ENCODE measurements around a stretch of chr7.

DNA sequence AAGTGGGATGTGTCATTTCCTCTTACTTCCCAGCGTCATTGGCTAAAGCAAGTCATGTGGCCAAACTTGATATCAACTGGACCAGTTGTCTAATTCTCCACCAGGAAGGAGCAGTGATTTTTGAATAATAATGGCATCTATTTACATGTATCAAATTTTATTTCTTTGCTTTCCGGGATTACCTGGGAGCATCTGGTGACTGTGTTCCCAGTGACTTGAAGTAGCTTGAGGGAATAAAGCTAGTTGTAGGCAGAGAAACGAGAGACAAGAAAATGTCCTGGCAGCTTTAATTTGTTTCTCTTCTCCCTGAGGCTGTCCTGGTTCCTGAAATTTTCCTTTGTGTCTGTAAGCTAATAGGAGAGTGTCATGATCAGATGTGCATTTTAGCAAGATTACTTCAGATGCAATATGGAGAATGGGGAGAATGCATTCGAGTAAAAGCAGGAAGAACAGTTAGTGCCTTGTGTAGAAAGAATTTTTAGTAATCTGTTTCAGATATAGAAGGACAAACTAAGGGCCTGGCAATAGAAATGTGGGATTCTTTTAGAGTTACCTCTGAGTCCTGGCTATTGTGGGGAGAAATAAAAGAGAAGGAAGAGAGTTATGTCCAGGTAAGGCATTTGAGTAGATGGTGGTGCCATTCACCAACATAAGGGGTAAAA, 38.6 kb downstream of the AHCYL2 start:
- PRO-cap: no peak

DNA sequence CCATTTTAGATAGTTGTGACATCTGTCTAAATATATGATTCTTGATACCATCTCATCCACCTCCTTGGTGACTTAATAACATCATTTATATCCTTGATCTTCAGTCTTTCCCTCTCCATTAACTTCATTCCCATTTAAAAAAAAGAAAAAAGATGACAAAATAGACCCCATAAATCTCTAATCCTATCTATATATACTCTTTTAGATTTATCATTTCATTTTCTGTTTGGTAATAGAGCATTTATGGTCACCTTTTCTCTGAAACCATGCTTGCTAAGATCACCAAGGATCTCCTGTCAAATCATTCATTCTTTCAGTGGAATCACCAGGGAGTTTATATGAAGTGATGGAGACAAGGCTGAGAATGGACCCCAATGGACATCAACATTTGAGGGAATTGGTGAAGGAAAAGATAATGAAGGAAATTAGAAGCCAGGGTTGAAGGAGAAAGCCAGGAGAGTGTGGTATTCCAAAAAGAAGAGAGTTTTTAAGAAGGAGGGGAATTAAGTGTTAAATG, 85.3 kb downstream of the AHCYL2 start:
- PRO-cap: no peak

DNA sequence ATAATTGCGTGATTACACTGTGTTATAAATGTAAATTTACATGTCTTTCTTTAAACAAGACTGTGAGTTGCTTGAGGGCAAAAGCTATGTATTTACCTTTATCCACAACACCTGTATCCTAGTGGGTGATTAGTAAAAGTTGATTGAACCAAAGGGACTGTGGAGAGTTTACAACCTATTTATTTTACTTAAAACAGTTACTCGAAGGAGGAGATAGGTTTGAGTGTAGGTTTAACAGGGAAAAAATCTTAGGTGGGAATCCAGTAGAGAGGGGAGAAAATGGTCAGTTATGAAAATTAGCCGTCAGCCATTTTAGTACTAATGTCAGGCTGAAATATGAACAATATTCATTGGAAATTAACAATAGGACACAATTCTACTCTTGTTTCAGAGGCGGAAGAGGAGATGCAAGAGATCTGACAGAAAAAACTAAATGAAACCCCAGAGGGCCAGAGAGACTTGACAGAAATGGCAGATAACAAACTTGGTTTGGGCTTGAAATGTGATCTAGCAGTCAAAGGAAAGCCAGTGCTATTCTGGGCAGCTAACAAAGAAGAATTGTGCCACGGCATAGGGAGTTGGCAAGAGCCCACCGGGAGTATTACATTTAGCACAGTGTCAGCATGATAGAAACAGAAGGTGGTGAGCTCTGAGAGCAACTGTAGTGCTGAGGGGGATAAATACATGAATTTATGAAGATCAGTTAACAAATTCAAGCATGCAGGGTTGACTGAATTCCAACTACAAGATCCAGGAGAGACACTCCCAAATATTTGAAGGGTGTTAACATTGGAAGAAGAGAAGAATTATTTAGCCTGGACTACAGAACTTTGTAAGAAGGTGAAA, 91.0 kb downstream of the AHCYL2 start:
- PRO-cap: no peak

DNA sequence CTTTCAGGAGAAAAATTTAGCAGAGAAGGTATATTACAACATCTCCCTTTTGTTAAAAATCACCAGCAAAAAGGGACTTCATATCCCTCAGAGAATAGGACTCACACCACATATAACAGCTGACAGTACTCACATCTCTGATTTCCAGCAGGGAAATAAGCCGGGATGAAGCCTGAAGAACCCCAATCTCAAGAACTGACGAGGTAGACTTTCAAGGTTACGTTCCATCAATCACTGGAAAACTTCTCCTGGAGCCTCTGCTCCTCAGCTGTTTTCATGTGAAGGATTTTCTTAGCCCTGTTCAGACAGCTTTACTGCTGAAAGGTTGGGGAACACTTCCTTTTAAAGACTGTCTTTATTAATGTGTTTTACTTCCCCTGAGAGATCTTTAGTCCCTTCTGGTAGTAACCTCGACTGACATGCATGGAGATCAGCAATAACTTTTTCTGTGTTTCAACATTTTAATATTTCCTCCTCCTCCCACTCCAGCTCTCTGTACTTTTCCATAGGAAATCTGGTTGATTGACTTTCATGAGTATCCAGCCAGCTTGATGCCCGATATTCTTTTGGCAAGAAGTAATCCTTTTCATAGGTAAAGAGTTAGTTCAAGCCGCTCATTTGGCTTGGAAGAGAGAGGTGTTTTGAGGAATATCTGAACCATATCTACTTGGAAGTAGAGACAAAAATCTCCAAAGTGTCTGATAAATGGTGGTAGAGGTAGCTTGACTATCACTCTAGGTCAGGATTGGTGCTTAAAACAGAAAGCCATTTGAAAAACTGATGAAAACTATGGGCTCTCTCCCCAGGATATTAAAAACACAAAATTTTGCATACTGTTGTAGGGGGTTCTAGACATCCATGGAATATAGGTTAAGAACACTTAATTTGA, 62.7 kb upstream of the STRIP2 start:
- PRO-cap: no peak

DNA sequence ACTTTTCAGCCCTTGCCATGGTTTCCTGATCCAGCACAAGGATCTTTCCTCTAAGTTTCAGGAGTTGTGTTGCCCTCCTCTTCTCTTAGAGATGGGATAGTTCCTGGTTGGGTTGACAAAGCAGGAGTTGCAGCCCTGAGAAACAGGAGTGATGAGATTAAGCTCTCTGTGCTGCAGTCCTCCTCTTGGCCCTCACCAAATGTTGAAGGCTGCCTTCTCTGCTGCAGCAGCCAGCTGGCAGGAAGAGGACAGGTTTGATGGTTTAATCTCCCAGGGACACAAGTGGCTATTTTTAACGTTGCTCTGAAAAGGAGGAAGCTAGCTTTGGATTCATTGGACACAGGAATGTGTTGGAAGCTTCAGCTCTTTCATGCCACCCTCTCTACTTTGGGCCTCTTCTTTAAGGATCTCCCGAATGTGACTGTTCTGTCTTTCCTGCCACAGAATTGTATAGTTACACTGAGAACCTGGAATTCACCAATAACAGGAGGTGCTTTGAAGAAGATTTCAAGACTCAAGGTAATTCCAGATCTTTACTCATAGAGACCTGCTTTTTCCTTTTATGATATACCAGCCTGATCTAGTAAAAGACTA, 9.4 kb downstream of the STRIP2 start:
- PRO-cap: no peak

DNA sequence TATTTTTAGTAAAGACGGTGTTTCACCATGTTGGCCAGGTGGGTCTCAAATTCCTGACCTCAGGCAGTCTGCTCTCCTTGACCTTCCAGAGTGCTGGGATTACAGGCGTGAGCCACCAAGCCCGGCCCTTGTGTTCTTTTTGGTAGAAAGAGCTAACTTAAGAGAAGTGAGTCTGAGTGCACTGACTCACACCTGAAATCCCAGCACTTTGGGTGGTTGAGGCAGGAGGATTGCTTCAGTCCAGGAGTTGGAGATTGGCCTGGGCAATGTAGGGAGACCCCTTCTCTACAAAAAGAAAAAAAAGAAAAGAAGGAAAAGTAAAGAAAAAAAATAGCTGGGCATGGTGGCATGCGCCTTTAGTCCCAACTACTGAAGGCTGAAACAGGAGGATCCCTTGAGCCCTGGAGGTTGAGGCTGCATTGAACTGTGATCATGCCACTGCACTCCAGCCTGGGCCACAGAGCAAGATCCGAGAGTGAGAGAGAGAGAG, 94.0 kb downstream of the NRF1 start:
- PRO-cap: no peak

DNA sequence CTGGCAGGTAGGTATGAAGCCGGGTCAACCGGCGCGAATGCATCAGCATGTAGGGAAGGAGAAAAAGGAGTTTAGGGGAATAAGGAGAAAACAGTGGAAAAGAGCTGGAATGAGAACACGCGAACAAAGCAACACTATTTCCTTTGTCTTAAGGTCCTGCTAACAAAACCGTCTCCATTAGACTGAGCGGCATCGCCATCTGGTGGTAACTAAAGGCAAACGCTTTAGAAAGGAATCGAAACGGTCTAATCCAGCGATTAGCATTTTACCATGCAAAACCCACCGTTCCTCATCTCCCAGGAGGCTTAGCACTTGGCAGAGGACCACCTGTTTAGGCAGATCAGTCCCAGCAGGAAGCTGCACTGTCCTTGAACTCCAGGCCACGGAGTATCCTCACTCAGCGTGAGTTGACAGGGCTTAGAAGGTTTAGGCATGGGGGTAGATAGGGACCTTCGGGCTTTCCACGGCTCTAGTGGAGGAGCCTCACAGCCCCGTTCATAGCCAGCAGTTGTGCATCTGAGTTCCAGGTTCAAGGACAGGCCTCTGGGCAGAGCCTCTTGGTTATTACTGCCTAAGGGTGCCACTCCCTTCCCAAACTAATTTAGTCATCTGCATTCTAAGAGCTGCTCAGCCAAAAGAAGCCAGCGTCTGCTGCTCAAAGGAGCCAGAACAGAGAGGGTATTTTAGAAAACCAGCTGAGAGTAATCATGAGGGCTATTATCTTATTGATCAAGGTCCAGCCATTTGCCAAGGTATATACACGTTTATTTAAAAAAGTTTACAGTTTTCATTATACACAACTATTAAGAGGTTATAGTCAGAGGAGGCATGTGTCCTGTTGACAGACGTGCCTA, 122.5 kb downstream of the UBE2H start:
- PRO-cap: no peak

GRCh38 chr7:129875571-129876723, 76.8 kb downstream of the UBE2H start:
- PRO-cap: no peak

GRCh38 chr7:129950965-129951879, 1.5 kb downstream of the UBE2H start:
- PRO-cap: no peak

- PRO-cap: no peak
Observed at GRCh38 chr7:130071881-130072722, 1.8 kb downstream of the KLHDC10 start.

GRCh38 chr7:130132095-130133369, 62.2 kb downstream of the KLHDC10 start:
- PRO-cap: no peak

GRCh38 chr7:130135626-130136243, 65.4 kb downstream of the KLHDC10 start:
- PRO-cap: no peak

DNA sequence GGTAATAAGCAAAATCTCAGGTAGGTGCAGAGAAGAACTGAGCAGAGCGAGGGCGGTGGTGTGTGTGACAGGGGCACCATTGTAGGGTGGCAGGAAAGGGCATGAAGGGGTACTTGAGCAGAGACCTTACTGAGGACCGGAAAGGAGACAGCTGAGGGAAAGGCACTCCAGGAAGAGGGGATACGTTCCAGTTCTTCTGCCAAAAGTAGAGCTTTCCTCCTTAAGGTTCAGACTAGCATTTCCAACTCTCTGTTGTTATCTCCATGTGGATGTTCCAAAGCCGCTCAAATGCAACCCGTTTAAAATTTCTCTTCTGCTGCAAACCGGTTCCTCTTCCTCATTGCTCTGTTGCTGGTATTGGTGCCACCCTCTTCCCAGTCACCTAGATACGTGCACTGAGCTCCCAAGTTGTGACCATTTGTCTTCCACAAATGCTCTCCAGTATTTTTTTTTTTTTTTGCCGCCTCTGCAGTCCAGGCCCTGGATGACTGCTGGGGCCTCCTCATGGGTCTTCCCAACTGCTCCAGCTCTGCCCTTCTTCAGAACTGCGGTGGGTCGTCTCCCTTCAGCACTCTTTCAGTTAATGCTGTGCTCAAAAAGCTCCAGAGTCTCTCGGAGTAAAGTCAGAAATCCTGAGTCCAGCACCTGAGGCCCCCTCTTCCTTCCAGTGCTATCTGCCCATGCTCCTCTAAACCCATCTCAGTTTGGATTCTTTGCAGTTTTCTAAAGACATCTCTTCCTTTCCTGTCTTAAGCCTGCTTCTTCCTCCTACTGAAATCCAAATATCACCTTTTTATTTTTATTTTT, 47.4 kb downstream of the TMEM209 start:
- PRO-cap: no peak

GRCh38 chr7:130384042-130385334, 4.2 kb downstream of the CPA1 start:
- PRO-cap: no peak

- PRO-cap: no peak
Observed at GRCh38 chr7:130490066-130490745, 1.7 kb upstream of the MEST start.

- PRO-cap: no peak
Observed at GRCh38 chr7:130505728-130506874, 14.2 kb downstream of the MEST start.

- PRO-cap: no peak
Observed at GRCh38 chr7:130507973-130508774, 16.3 kb downstream of the MEST start.

- PRO-cap: no peak
Observed at GRCh38 chr7:130517541-130518346, 25.9 kb downstream of the MEST start.

DNA sequence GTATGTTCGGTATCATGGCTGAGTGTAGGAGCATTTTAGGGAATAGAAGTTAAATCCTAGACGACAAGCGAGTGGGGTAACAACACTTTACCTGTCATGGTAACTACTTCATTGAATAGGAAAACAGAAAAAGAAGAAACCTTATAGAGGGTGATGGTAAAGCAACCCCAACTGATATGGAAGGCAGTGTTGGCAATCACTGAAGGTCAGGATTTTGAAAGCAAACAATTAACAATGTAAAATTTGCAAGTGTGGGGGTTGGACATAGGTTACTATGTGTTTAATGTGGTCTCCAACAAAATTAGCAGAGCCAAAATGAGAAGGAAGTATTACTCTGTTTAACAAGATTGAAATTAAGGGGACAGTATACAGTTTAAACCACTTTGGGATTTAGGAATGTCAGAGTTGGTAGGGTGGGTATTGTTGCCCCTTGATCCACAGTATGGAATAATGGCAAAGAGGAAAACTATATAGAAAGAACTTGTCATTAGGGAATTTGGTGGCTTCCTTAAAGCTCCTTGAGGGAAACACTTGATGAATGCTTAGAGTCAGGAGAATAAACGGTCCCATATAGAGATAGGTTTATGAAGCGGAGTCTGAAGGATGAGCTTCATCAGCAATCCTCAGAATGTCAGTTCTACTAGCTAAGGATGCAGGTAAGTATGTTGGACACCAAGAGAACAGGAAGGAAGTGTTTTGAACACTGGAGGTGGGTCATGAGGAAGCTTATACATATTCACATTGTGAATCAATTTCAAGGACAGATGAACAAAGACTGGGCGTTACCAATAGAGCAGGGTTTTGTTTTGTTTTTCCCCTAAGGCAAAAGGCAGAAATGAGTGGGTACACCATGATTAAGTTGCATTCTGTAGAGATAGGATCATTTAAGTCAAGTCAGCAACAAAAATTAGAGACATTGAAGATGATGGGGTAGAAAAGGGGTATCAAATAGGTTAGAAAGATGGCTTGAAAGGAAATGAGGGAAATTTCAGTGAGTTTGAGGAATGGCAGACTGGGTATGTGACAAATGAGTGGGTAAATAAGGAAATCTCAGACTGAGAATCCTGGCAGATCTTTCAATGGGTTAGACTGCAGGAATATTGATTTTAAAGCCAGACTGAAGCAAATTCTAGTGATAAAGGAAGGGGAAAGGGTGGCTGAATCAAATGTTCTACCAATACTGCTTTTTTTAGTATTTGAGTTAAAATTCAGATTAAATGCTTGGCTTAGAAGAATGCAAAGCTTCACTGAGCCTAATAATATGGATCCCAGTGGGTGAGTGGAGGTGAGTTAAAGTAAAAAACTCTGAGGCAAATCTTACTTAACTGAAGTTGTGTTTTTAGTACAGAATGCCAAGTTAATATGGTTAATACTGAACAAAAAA, 51.5 kb downstream of the MEST start:
- PRO-cap: no peak

- PRO-cap: no peak
Observed at GRCh38 chr7:130577024-130577498, 85.2 kb downstream of the MEST start.